ENCODE measurements around a stretch of chr7.

GRCh38 chr7:70595664-70597064 is 535.8 kb upstream of the GALNT17 start:
- RRBS = 9% methylated on average over 41 of the region's 94 CpGs

DNA sequence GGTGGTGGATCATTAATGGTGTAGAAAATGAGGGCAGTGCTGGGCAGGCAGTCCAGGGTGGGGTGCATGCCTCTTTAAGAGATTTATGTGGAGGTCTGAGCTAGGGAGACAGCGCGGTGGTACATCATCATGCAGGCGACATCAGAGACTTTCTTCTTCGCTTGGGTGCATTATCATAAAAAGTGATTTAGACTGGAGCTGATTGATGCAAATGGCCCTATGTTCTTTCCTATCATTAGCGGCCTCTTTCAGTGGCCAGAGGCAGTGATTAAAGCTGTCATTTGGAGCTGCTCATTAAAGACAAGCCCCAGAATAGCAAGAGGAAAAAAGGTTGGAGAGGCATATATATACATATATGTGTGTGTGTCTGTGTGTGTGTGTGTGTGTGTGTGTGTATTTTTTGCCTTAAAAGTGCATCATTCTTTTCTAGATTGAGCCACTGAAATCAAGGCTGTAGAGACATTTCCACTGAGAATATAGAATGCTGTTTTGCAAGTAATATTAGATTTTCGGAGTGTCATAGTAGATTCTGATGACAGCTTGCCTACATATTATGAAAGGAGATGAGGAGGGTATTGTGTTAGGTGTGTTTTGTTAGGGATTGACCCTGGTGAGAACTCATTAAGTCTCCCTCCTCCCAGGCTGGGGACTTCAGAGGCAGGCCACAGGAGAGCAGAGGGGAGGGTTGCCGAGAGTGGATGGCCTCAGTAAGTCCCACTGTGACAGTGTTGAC is 518.9 kb upstream of the GALNT17 start:
- RRBS = no CpG with 5 or more reads among the region's 7 CpGs

- RRBS = under 1% methylated on average over 53 of the region's 87 CpGs
Observed at GRCh38 chr7:70693219-70694271, 438.4 kb upstream of the GALNT17 start.

GRCh38 chr7:70776674-70777522 is 355.0 kb upstream of the GALNT17 start:
- RRBS = no CpG with 5 or more reads among the region's 11 CpGs

- RRBS = no CpG with 5 or more reads among the region's 2 CpGs
Observed at GRCh38 chr7:70810640-70811130, 321.3 kb upstream of the GALNT17 start.

DNA sequence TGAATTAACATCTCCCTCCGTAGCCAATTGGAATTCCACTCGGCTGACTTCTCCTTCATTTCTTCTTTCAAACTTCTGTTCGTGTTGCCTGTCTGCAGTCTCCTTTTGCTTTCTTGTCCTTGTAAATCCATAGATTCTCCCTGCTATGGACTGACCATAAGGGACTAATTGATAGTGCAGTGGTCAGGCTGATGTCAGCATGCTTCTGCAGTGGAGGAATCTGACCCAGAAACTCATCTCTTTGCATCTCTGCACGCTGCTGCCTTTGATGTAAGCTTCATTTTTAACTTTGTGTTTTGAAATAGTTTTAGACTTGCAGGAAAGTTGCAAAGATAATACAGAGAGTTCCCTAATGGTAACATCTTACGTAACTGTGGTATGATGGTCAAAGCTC is 89.5 kb downstream of the GALNT17 start:
- RRBS = no CpG with 5 or more reads among the region's 5 CpGs

DNA sequence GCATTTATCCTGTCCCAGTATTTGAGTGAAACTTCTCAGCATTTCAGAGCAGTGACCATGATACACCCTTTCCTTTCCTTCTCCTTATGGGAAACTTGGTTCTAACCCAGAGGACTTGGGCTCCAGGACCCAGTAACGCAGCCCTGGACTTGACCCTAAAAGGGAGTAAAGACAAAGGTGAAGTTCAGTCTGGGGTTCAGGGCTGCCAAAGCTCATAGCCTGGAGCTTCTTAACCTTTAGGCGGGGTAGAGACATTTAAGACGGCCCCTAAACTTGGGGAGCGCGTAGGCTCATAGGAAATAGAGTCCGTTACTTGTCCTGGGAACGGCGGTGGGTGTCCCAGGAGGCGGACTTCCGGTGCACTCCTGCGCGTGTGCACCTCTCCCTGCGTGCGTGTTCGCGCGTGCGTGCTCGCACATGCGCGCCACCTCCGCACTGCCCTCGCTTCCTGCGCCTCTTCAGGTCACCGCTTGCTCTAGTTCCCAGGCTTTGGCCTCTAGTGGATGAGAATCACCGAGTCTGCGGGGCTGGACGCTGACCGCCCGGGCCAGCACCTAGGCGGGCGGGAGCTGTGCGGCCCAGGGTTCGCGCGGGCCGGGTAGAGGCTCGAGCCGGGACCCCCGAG is 45.9 kb upstream of the POM121 start:
- RRBS = no CpG with 5 or more reads among the region's 40 CpGs

- RRBS = no CpG with 5 or more reads among the region's 20 CpGs
Observed at GRCh38 chr7:72926008-72926986, 1.4 kb downstream of the POM121 start.

- RRBS = no CpG with 5 or more reads among the region's 8 CpGs
Observed at GRCh38 chr7:73006495-73006802, 23.1 kb downstream of the SPDYE8 start.

GRCh38 chr7:73520292-73520719 is 1.8 kb downstream of the BAZ1B start:
- RRBS = no CpG with 5 or more reads among the region's 3 CpGs

DNA sequence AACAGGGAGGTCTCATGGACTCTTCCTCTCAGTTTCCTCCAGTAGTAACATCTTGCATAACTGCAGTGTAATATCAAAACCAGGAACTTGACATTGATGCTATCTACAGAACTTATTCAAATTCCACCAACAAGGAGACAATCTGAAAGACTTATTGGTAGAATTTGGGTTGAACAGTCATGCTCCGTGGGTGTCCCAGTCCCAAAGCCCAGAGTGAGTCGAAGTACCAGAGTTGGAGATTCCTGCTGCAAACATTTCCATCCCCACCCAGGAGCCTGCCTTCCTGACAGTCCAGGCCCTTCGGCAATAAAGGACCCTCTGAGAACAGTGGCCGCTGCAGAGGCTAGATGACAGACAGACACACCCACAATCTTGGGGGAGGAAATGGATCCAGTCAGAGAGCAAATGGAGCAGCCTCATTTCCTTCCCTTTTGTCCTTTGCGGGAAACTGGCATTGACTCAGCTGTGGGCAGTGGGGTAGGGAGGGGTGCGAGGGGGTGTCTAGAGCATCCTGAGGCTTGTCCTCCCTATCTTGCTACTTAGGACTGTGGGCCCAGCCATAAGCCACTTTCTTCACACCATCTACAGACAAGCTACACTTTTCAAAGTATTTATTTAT is 3.5 kb upstream of the TBL2 start:
- RRBS = no CpG with 5 or more reads among the region's 6 CpGs

- RRBS = 80% methylated on average over 8 of the region's 28 CpGs
Observed at GRCh38 chr7:73595902-73596719, 17.7 kb upstream of the TBL2 start.

DNA sequence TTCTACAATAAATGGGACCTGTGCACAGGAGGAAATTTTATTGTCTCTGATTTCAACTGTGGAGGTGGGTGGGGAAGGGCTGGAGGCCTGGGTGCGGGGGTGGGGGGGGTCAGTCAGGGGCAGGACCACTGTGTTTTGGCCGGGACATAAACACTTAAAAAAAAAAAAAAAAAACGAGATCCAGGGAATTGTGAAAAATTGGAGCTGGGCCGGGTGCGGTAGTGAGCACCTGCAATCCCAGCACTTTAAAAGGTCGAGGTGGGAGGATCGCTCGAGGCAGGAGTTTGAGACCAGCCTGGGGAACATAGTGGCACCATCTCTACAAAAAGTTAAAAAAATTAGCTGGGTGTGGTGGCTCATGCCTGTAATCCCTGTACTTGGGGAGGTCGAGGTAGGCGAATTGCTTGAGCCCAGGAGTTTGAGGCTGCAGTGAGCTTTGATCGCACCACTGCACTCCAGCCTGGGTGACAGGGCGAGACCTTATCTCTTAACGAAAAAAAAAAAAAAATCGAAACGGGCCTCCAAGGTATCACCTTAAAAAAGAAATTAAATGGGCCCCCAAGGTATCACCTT is 1.9 kb downstream of the CLDN4 start:
- RRBS = no CpG with 5 or more reads among the region's 15 CpGs

GRCh38 chr7:73850626-73851218 is 8.4 kb upstream of the METTL27 start:
- RRBS = no CpG with 5 or more reads among the region's 8 CpGs

- RRBS = 3% methylated on average over 9 of the region's 38 CpGs
Observed at GRCh38 chr7:73855478-73856291, 5.3 kb upstream of the TMEM270 start.

- RRBS = no CpG with 5 or more reads among the region's 19 CpGs
Observed at GRCh38 chr7:73880281-73881060, 19.5 kb downstream of the TMEM270 start.

DNA sequence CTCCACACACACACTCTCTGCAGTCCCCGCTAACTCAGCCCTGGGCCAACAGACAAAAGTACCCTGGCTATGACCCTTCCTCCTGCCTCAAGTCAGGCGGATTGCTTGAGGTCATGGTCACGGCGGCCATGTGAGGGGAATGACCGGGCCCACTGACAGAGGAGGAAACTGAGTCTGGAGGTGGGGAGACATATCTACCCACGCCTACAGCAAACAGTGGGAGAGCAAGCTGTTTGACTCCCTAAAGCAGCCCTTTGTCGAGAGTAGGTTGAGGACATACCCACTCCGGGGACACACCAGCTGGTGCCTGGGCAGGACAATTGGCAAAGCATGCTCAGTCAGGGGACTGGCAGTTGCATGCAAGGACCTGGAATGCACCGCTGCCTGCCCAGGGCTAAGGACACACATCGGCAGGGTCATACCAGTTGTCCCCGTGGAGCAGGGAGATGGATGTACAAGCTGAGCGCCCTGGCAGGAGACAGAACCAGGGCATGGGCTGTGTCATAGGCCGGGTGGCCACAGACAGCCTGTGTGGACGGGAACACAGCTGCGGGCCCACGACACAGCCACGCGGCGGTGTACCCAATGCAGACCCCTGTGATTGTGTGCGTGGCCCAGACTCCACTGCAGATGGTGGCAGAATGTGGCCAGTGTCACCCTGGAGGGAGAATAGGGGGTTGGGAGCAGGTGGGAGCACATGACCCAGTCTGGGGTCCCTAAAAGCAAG is 18.3 kb upstream of the ELN start:
- RRBS = no CpG with 5 or more reads among the region's 20 CpGs

GRCh38 chr7:74092657-74093493 is 9.3 kb downstream of the LIMK1 start:
- RRBS = no CpG with 5 or more reads among the region's 20 CpGs

- RRBS = no CpG with 5 or more reads among the region's 3 CpGs
Observed at GRCh38 chr7:74133641-74134103, 40.5 kb upstream of the EIF4H start.

Data from AG08470 (cell line).